Metanephros (tissue), 2 donors: ENCODE measurements around the gene NOG.

DNA sequence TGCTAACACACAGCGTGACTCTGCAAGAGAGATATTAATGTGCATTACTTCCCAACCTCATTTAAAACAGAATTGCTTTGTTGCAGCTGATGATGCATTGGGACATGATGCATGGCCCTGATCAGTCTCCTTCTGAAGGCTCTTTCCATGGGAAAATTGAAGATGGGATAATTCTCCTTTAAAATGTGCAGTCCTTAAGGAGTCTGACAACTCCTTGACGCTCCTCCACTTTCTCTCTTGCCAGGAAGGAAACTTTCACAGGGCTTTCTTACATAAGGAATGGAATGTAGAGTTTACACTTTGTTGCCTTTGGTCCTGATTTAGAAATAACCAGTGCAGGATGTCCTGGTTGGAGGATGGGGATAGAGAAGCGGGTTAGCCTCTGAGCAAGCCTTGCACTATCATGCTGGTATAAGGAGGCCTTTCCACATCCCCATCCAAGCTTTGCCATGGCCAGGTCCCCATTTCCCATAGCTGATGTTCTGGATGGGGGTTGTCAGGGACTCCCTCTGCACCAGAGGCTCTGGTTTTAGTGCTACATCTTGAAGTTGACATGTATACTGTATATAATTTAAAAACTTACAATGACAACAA is 21.7 kb upstream of the MMD start:
- RAMPAGE, long total RNA: no peak

- RAMPAGE, long total RNA: no peak
These were observed 24.9 kb upstream of the MMD start for GRCh38 chr17:55446476-55446928.

DNA sequence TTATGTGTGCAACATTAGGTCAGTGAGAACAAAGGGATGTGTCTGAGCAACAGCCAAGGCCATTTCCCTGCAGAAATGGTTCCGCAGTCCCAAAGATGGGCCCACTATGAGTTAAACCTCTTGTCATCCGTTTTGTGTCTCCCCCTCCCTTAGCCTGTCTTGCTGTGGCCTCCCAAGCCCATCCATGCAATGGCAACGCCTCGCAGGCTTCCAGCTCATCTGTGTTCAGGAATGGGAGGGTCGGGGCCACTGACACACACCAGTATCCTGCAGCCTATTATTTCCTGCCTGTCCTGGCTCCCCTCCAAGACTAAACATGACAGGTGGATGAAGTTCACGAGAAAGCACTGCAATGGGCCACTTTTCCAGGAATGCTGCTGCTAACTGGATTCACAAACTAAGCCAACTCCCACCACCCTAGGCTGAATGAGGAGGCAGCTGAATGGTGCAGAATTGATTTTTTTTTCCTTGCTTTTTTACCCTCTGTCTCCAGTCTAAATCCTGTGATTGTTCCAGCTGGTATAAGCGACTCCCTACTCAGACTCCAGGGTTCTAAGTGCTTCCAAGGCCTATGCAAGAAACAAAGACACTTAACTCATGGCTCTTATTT is 23.5 kb downstream of the TMEM100 start:
- RAMPAGE, long total RNA: no peak

DNA sequence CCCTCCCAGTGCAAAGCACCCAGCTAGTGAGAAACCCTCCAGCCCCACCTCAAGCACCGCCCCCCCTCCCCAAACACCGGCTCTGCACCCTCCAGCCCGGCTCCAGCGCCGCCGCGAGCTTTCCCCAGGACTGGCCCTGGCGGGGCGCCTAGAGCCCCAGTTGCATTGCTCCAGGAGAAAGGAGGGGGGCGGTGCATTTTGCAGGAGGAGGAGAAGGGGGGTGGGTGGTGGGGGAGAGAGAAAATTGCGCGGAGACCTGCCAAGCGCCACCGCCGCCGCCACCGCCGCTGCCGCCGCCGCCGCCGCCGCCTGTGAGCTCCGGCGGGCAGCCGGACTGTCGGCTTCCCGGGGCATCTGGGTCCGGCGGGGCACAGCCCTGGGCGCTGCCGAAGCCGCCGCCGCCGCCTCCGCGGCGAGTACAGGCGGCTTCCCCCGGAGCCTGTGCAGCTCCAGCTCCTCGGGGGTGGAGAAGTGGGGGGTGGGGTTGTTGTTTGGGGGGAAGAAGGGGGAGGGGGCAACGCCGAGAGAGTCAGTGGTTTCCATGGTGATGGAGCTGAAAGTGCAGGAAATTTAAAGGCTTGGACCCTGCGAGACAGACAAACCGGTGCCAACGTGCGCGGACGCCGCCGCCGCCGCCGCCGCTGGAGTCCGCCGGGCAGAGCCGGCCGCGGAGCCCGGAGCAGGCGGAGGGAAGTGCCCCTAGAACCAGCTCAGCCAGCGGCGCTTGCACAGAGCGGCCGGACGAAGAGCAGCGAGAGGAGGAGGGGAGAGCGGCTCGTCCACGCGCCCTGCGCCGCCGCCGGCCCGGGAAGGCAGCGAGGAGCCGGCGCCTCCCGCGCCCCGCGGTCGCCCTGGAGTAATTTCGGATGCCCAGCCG is at the start of gene NOG:
Gene NOG, plus strand, starts transcription at position 599 of the 877 bp plus-strand sequence.
- RAMPAGE, long total RNA: no peak

DNA sequence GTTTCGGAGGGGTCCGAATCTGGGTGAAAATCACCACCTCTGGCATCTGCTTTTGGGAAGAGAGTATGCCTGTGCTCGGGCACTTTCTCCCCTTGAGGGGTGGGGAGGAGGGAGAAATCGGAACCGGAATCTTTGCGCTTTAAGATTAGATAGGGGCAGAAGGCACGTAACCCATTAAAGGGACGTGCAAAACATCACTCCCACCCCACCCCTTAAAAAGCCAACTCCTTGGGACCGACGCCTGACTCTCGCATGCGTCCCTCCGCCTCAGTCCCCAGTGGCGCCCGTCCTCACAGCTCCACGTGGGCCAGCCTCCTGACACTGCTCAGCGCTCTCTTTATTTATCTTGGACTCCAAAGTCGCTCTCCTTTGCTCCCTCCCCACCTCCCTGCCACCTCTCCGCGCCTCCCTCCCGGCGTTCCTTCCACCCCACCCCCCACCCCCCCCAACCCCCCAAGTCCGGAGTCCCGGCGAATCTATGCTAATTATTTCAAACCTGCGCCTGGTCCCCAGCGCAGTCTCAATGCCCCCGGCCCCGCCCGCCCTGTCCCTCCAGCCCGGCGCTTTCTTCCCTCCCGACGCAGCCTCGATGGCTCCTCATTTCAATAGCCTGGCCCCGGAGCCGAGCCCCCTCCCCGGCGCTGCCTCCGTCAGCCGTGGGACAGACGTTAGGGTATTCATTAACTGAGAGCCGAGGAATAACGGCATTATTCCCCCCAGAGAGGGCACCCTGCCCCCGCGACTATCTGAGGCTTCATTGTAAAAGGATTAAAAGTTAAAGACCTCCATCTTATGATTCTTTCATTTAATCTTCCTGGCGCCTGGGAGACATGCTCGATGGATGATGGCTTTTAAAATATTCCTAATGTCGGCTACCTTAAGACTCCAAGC is 3.1 kb downstream of the NOG start:
- RAMPAGE, long total RNA: no peak

- RAMPAGE, long total RNA: no peak
These were observed 9.0 kb downstream of the NOG start for GRCh38 chr17:56602382-56603022.

DNA sequence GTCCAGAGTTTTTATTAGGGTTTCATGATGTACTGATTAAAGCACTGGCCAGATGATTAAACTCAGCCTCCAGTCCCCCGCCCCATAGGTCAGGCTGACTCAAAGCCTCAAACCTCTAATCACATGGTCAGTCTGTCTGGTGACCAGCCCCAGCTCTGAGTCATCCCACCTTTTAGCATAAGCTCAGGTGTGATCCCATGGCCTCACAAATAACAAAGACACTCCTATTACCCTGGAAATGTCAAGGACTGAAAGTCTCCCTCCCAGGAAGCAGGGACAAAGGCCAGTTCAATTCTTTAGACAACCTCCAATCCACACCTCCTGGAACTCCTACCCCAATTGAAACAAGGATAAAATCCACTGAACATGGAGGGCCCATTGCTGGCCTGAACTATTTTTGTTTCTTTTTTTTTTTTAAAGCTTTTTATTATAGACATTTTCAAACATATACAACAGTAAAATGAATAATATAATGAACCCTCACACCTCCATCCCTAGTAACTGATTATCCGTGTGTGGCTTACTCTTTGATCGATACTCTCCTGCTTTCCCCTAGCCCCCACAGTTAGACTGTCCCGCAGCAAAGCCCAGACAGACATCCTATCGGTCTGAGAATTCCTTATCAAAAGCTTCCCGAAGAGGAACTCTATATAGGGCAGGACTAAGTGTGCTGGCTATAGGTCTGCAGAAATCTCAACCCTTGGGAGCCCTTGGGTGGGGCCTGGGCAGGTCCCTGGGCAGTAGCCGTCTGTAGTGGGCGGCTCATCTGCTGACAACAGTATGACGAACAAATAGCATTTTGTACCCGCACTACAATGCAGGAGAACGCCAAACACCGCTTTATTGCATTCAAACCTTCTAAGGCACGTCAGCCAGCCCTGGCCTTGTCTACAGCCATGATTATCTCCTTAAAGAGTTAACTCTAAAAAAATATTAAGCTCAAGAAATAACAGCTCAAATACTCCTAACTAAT is 25.5 kb downstream of the TRIM25 start:
- RAMPAGE, long total RNA: no peak

DNA sequence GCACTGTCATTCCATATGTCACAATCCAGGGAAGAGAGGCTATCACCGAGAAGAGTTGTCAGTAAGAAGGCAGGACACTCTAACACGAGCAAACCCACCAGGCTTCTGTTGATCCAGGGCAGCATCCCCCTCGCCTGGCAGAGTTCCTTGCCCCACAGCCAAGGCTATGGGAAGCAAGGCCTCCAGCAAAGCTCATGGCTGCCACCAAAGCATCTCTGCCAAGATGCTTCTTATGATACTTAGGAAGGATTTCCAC is 23.2 kb downstream of the TRIM25 start:
- RAMPAGE, long total RNA: no peak

- RAMPAGE, long total RNA: no peak
These were observed 9.7 kb downstream of the TRIM25 start for GRCh38 chr17:56903986-56904790.

GRCh38 chr17:57023308-57023571 is 45.3 kb downstream of the SCPEP1 start:
- RAMPAGE, long total RNA: no peak

DNA sequence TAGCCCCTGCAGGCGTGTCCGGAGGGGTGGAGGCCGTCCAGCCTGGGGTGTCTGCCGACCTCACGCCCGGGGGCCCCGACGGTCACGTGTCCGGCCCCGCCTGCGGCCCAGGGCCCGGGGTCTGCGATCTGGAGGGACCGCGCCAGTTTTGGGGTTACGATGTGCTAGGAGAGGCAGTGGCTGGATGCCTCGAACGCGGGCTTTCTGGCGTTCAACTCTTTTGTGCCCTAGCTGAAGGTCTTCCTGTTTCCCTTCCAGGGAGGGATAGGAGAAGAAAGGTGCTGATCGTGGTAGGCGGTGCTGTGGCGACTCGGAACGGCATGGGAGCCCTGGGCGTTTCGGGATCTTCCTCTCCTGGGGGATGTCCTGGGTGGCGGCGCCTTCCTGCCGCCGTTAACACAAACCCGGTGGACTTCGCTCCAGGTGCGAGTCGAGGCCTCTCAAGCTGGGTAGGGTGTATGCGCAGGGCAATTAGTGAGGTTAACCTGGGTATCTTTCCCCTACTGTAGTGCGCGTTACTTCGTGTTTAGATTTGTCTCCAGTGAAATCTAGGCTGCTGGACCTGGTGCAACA is 1.2 kb downstream of the AKAP1 start:
- RAMPAGE, long total RNA: no peak

GRCh38 chr17:57105414-57106454 is 20.7 kb downstream of the AKAP1 start:
- RAMPAGE, long total RNA: no peak

DNA sequence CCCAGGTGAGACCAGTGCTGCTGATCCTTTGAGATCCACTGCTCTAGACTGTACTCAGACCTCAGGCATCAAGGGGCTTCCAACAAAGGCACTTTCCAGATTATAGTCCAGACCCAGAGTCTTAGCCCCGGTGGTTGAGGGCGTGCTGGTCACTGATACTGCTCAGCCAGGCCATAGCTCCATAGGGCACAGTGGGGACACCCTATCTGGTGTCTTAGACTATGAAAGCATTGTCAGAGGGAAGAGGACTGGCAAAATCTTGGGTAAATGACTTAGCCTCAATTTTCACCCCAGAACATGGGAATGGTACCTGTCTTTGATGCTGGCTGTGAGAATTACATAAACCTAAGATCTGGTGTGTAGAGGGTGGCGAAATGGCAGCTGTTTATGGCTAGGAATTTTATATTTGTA is 32.1 kb downstream of the AKAP1 start:
- RAMPAGE, long total RNA: no peak

DNA sequence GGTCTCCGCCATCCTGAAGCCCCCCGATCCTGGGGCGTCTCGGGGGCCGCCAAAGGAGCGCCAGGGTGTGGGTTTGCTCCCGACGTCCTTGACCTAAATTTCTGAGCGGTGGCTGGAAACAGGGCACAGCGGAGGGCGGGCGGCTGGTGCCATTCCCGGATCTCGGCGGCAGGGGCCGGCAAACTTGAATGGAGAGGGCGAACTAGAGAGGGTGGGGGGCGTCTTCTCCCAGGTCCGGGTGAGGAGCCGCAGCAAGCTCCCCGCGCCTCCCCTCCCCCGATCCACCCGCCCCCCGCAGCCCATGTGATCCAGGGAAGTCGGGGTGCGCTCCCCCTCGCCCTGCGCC is 435 bp upstream of the MSI2 start:
- RAMPAGE, long total RNA: no peak

DNA sequence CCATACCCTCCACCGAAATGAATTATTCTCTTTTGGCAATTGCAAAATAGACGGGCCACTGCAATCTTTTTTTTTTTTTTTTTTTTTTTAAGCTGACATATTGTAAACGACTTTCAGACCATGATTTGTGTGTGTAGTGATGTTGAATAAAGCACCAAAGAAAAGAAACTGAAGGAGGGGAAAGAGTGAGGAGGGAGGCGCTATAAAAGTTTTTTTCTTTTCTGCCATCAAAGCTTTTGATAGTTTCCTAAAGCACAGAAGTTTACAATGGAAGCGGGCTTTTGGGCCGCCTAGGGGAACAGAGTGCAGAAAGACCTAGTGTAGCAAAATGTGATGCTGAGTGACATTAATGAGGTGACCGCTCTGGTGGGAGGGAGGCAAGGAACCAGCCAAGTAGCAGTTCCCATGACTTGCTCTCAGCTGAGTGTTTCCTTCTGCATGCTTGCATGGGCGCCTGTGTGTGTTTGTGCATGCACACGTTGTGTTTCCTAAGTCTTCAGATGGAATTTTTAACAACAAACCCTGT is 15.4 kb downstream of the MSI2 start:
- RAMPAGE, long total RNA: no peak

GRCh38 chr17:57289684-57289964 is 33.3 kb downstream of the MSI2 start:
- RAMPAGE, long total RNA: no peak

- RAMPAGE, long total RNA: no peak
These were observed 101.6 kb downstream of the MSI2 start for GRCh38 chr17:57357769-57358534.

DNA sequence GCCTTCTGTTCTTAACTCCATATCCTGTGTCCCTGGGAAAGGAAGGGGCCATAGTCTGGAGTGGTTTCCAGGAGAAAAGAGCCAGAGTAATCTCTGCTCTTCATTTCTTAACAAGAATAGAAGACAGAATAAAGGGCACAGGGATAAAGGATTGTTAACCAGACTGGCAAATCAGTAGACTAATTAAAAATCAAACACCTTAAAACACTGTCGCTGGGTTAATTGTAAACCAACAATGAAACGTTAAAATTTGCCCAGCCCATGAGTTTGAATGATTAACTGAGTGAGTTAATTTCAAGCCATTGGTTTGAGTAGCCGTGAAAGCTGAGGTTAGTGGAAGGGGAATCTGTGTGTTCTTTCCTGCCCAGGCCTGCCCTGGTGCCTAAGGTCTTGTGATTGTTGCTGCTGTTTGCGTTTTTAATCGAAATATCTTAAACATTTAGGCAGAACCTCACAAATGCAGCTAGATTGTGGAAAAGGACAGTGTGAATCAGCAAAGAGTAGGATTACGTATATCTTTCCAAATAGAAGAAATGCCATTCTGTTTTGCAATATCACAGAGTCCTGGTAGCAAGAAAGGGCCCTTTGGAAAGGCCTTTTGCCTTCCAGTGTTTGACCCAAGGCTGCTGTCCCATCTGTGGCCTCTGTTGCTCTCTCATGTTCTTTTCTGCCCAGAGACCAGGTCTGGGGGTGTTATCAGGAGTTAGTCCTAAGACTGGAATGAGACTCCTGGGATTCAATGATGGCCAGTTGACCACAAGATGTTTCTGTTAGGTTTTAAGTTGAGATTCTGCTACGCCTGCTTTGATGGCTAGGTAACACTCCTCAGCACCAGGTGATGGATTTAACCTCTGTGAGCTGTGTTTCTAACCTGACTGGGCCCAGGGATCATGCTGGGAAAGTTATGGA is 113.8 kb downstream of the MSI2 start:
- RAMPAGE, long total RNA: no peak

DNA sequence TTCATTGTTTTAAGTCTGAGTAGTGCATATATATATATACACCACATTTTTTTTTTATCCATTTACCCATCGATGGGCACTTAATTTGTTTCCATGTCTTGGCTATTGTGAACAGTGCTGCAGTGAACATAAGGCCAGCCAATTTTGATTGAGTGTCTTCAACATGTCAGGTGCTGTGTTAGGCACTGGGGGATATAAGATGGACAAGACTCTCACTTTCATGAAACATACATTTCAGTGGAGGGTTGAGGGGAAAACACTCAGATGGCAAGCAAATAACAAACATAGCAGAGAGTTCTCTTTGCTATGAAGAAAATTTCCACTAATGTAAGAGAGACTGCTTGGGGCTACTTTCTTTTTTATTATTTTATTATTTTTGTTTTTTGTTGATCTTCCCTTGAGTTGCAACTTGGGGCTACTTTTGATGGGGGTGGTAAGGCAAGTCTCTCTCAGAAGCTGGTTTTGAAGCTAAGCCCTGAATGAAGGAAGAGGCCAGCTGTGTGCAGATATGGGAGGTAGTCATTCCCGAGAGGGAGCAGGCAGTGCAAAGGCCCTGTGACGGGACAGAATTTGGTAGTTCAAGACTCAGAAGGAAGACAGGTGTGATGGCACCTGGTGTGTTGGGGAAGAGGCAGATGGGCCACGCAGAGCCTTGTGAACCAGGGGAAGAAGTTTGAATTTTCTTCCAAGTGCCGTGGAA is 178.6 kb downstream of the MSI2 start:
- RAMPAGE, long total RNA: no peak

- RAMPAGE, long total RNA: no peak
These were observed 187.1 kb downstream of the CCDC182 start for GRCh38 chr17:57557641-57558765.